Measurements from ENCODE around the gene CDC14B.

GRCh38 chr9:95516175-95517091, 7.4 kb upstream of the PTCH1 start:
- PRO-cap: no peak

DNA sequence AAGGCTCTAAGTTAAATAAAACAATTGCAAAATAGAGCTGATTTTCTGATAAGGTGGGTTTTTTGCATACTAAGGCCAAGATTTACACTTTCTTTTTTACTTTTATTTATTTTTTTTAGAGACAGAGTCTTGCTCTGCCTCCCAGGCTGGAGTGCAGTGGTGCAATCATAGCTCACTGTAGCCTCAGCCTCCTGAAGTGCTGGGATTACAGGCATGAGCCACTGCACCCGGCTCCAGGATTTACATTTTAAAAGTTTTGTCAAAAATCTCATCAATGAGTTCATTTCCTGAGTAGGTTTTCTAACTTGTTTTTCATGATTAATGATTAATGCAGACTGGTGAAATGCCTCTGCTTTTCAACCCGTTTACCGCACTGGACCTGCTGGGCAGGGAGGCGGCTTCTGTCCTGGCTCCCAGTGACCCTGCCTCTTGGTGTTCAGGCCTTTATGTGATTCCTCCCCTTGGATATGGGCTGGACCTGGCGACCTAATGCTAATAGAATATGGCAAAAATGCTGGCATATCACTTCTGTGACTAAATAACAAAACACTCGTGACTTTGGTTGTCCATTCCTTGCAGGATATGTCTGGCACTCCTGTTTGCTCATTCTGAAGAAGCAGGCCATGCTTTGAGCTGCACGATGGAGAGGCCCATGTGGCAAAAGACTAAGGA, 79.8 kb upstream of the PTCH1 start:
- PRO-cap: no peak

GRCh38 chr9:95666744-95667293, 157.8 kb upstream of the PTCH1 start:
- PRO-cap: no peak

DNA sequence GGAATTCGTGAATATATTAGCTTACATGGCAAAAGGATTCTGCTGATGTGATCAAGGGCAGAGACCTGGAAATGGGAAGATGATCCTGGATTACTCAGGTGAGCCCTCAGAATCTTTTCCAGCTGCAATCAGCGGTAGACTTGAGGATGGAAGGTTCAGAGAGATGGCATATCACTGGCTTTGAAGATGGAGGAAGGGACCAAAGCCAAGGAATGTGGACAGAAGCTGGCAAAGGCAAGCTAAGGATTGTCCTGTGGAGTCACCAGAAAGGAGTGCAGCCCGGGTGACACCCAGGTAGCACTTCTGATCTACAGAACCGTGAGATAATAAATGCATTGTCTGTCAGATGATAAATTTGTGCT, 1.0 kb upstream of the ERCC6L2 start:
- PRO-cap: no peak

- PRO-cap: no peak
These were observed 696 bp downstream of the ERCC6L2 start for GRCh38 chr9:95876186-95876588.

DNA sequence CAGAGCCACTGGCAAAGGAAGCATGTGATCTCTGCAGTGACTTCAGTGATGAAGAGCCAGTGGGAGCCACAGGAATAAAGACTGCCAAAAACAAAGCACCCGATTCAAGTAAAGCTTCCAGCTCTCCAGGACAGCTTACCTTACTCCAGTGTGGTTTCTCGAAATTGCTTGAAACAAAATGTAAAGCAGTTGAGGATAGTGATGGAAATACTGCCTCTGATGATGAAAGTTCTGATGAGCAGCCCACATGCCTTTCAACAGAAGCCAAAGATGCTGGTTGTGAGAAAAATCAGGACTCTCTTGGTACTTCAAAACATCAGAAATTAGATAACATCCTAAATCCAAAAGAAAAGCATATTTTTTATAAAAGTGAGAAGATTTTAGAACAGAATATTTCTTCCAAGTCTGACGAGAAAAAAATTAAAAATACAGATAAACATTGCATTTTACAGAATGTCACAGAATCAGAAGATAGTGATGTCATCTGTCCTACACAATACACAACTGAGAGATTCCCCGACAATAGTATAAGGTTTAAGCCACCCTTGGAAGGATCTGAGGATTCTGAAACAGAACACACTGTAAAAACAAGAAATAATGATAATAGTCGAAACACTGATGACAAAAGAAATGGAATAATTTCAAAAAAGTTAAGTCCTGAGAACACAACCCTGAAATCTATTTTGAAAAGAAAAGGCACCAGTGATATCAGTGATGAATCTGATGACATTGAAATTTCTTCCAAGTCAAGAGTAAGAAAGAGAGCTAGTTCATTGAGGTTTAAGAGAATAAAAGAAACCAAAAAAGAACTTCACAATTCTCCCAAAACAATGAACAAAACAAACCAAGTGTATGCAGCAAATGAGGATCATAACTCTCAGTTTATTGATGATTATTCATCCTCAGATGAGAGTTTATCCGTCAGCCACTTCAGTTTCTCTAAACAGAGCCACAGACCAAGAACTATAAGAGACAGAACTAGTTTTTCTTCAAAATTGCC, 96.8 kb downstream of the ERCC6L2 start:
- PRO-cap: no peak

- PRO-cap: no peak
These were observed 134.3 kb downstream of the ERCC6L2 start for GRCh38 chr9:96009705-96010247.

GRCh38 chr9:96137235-96137739, 164.7 kb downstream of the HSD17B3 start:
- PRO-cap: no peak

- PRO-cap: no peak
These were observed 162.3 kb downstream of the HSD17B3 start for GRCh38 chr9:96139343-96140342.

- PRO-cap: no peak
These were observed 161.4 kb downstream of the HSD17B3 start for GRCh38 chr9:96140349-96141226.

GRCh38 chr9:96407100-96407425, 11.1 kb downstream of the ZNF367 start:
- PRO-cap: no peak

DNA sequence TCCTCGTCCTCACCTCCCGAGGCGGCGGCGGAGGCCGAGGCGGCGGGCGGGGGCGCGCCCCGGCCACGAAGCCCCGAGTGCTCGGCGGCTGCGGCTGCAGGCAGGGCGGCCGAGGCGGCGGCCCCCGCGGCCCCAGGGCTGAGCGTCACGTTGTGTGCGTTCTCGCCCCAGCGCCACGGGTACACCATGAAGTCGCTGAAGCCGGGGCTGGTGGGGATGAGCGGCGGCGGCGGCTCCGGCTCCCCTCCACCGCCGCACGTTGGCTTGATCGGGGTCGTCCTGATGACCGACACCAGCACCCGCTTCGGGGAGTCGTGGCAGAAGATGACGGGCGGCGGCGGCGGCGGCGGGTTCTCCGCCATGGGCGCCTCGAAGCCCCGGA, 532 bp downstream of the ZNF367 start:
- PRO-cap: no peak

DNA sequence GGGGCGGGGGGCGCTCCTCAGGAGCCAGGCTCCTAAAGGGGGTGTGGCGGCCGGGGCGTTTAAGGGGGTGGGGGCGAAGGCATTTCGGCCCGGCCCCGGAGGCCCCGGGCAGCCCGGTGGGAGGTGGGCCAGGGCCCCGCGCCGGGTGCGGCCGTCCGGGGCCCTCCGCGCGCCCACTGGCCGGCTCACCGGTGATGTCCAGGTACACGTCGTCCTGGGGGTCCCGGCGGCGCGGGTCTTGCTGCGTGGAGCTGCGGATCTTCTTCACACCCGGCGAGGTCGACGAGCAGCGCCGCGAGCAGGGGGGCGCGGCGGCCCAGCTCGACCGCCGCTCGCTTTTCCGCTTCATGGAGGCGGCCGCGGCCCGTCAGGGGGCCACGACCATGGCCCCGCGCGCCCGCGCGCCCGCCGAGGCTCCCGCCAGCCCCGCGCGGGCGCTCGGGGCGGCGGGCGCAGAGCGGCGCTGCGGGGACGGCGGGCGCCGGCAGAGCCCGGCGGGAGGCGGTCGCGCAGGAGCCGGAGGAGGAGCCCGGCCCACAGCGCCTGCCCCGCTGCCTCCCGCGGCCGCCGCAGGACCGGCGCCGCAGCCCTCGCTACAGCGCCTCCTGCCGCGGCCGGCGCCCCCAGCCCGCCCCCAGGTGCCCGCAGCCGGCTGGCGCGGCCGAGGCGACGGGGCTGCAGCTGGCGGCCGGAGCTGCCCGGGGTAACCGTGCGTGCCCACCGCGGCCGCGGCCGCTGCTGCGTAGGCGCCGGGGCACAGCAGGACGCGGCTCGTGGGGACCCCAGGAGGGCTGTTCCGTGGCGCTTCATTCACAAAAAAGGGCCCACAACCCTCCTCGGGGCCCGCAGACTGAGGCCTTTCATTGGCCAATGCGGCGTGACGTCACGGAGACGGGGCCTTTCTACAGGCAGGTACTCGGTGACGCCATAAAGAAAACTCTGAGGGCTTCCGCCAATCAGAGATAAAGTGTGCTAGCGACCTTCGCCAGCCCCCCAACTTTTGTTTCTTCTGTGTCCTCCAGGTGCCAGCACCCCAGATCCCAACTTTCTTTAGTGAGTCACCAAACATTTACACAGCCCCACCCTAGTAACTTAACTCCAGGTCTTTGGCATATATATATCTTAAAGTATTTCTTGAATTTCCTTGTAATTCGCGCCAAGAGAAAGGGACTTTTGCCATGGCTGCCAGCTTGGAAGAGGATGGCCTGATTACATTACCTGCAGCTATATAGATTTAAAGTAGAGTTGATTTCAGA, at the start of gene CDC14B:
Gene CDC14B (minus strand): TSS at position 814 of the 1,256 bp plus-strand sequence.
- PRO-cap: bidirectional peak, plus-strand start at position 962 of the sequence, minus-strand start at position 812 of the sequence

- PRO-cap: no peak
These were observed 20.6 kb downstream of the ZNF510 start for GRCh38 chr9:96757203-96757808.

DNA sequence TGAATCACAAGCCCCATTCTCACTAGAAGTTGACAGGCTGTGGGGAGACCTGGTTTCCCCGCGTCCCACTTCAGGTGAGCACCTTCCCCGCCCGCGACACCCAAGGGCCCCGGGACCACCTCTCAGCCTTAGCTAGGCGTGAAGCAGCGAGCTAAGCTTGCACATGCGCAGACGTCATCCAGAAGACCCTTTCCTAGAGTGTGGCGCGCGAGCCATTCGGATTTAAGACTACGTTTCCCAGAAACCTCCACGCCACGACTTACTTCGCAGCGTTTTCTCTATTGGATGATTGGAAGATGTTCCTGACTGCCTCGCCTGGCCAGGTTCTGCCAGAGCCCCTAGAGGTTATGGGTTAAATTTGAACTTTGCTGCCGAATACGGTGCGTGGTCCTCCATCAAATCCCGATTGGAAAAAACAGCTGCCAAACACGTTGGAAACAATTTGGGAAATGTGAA, 21.4 kb upstream of the ZNF782 start:
- PRO-cap: unidirectional peak, minus-strand start at position 195 of the sequence

DNA sequence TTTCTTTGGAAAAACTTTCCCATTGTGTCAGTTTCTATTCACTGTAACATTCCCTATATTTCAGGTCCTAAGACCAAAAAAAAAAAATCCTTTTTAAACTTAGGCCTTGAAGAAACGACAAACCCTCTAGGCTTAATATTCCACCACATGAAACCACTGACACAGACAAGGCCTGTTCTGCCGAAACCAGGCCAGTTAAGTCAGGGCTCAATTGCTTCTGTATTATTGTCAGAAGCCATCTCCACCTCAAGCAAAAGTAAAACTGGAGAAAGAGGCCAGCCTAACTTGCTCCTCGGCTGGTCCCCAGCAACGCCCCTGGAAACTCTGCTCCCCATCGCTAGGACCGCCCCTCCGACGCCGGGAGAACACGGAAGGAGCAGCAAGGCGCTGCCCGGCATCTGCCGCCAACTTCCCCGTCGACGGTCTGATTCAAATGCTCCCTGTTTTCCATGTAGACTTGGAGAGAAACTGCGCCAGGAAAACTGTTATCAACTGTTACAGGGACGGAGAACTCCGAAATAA, 26.4 kb downstream of the CTSV start:
- PRO-cap: no peak

DNA sequence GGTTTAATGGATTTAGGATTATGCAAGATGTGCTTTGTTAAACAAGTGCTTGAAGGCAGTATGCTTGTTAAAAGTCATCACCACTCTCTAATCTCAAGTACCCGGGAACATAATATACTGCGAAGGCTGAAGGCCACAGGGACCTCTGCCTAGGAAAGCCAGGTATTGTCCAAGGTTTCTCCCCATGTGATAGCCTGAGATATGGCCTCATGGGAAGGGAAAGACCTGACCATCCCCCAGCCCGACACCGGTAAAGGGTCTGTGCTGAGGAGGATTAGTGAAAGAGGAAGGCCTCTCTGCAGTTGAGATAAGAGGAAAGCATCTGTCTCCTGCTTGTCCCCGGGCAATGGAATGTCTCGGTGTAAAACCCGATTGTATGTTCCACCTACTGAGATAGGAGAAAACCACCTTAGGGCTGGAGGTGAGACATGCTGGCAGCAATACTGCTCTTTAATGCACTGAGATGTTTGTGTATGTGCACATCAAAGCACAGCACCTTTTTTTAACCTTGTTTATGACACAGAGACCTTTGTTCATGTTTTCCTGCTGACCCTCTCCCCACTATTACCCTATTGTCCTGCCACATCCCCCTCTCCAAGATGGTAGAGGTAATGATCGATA, 75.0 kb upstream of the CCDC180 start:
- PRO-cap: no peak

- PRO-cap: no peak
These were observed 414 bp upstream of the CCDC180 start for GRCh38 chr9:97307025-97307464.

DNA sequence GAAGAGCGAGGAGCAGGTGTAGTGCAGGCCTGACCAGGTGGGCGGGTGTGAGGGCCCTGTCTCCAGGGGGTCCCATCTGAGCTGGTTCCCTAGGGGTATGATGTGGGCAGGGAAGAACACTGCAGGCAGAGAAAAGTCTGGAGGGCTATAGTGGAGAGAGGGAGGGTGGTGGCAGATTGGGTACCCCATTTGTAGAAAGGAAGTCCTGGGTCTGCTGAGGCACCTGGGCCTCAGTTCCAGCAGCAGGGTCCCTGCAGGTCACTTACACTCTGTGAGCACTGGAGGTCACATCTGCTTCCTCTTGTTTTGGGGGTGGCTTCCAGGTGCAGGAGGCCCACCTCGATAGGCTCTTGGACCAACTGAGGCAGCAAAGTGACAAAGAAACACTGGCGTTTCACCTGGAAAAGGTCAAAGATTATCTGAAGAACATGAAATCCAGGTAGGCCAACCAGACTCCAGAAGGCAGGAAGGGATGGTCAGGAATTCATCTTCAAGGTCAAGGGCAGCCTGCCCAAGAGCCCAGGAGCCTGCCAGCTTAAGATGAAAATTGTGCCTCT, 18.9 kb downstream of the CCDC180 start:
- PRO-cap: no peak

DNA sequence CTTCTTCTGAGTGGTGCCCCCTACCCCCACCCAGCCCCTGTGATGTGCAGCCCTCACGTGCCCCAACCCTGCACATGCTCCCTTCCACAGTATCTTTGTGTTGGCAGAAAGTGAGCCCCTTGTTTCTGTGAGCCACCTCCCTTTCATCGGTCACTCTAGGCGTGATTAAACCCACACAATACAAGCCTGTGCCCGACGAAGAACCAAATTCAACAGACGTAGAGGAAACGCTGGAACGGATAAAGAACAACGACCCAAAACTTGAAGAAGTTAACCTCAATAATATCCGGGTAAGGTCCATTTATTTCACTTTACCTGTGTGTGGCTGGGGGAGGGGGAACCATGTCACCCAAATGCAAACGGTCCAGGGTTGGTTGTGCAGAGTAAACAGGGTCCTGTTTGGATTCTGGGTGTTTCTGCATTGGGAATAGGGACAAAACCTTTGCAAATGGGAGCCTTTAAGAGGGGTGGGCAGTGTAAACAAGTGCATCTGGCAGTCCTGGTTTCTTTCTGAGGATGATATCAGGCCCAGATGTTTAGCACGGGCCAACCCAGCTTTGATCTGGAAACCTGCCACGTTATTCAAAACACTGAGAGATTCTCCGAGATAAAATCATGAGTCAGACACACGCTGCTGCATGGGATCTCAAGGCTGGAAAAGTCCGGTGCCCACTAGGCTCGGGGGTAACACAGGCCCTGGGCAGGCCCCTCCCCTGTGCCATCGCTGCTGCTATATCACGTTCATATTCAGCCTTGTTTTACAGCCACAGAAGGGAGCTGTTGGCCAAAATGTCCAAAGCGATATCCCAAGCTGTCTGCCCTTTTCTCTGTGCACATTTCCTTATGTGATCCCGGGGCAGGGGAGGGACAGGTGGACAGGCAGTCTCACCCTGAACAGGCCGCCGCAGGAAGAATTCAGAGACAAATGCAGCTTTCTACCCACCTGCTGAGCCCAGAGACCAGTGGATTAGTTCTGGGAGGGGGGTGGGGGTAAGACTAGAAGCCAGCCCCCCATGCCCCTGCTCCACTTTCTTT, 62.7 kb downstream of the TMOD1 start:
- PRO-cap: no peak

Measured in Metastatic Lung Carcinoma in the Adrenal Gland (tissue), 1 donor.